Measurements from ENCODE around the gene PDYN.

DNA sequence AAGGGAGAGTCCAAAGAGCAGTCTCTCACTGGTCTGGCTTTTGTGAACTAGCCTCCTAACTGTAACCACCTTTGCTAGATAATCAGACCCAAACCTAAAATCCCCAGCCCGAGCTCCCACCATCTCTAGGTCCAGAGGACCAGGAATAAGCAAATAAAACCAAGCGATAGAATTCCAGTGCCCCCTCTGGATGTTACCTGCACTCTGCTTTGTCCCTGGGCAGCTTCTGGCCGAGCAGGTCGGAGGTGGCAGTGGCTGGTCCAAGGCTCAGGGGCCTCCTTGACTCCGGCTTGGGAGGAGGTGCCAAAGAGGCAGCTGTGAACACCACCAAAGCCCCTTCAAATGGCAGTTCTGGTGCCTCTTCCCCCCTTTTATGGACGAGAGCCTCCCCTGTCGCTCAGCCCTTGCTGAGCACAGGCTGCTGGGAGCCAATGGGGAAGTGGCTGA is at the start of gene PDYN:
Gene PDYN, minus strand, starts transcription at position 345 of the 447 bp plus-strand sequence.
- PRO-cap = no peak
- RAMPAGE, long total RNA, 2 experiments = no peak in any of the 2 experiments

DNA sequence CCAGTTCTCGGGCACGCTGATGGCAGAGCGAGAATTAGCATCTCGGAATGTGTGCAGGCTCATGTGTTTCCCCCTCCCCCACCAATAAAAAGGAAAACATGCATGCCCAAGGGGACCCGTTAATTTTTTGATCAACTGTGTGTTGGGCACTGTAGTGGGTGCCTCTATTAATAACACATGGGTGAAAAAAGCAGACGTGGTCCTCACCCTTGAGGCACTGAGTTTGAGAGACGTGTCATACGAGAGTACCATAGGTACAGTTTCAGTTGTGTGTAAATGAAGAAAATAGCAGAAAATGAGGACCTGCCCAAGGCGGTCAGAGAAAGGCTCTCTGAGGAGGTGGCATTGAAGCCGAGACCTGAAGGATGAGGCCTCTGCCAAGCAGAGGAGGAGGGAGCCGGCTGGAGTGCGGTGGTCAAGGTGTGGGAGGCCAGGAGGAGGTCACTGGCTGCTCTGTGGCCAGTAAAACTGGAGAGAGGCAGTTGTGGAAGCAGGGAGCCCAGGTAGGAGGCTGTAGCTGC is 27.9 kb downstream of the STK35 start:
- PRO-cap = no peak
- RAMPAGE, long total RNA, 2 experiments = no peak in any of the 2 experiments

GRCh38 chr20:2132343-2133068 is 30.9 kb downstream of the STK35 start:
- PRO-cap = no peak
- RAMPAGE, long total RNA, 2 experiments = no peak in any of the 2 experiments

GRCh38 chr20:2144842-2145392 is 43.3 kb downstream of the STK35 start:
- PRO-cap = no peak
- RAMPAGE, long total RNA, 2 experiments = no peak in any of the 2 experiments

DNA sequence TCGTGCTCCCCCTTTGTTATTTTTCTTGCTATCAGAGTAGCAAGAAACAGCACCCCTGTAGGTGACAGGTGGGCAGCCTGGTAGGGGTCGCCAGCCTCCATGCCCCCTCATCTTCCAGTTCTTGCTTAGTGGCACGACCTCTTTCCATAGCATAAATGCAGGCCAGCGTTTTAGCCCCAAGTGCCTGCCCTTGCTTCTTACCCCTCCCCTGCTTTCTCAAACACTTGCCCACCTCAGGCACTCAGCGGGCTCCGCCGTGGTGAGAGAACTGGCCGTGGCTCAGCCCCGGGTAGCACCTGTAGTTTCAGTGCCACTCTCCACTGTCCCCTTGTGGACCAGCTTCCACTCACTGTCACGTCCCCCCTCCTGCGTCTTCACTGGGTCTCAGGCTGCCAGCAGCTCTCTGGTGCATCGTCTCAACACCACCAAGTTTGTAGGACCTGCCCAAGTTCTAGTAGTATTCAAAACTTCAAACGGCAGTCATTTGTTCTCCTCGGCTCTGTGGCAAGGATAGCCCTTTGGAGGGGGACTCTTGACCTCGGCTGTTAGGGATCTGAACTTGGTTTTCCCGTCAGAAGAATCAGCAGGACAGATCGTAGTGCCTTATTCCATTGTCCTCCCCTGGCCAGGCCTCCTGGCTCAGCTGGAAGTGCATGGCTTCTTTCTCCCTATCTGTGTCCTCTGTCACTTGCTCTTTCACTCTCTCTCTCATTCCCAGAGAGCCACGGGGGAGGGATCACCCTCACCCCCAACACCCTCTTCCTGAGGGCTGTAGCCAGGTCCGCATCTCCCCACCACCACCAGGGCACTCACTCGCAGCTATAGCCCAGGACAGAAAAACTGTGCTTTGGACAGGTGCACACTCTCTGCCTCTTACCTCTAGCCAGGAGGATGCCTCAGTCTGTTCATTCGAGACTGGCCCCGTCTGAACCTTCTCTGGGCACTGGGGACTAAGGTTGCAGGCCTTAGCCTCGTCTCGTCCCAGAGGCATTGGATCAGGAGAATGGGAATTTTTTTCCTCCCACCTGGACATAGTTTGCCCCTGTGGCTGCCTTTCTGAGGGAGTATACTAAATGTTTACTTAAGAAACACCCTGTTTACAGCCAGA is 44.7 kb downstream of the STK35 start:
- PRO-cap = no peak
- RAMPAGE, long total RNA, 2 experiments = no peak in any of the 2 experiments

GRCh38 chr20:2147649-2148394 is 46.2 kb downstream of the STK35 start:
- PRO-cap = no peak
- RAMPAGE, long total RNA, 2 experiments = no peak in any of the 2 experiments

DNA sequence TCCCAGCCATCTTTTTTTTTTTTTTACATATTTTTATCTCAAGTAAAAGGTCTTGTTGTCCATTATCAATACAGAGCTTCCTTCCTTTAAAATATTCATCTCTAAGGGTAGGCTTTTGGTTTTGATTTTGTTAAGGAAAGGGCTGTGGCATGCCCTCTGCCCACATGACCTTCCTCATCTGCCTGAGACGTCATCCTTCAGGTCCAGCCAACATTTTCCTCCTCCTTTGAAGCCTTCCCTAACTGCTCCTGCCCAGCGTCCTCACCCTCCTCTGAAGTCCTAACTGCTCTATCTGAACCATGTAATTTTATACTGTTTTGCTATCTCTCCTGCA is 73.9 kb upstream of the TGM3 start:
- PRO-cap = no peak
- RAMPAGE, long total RNA, 2 experiments = no peak in any of the 2 experiments

GRCh38 chr20:2460751-2461251 is 9.8 kb downstream of the SNRPB start:
- PRO-cap = no peak
- RAMPAGE, long total RNA, 2 experiments = no peak in any of the 2 experiments

DNA sequence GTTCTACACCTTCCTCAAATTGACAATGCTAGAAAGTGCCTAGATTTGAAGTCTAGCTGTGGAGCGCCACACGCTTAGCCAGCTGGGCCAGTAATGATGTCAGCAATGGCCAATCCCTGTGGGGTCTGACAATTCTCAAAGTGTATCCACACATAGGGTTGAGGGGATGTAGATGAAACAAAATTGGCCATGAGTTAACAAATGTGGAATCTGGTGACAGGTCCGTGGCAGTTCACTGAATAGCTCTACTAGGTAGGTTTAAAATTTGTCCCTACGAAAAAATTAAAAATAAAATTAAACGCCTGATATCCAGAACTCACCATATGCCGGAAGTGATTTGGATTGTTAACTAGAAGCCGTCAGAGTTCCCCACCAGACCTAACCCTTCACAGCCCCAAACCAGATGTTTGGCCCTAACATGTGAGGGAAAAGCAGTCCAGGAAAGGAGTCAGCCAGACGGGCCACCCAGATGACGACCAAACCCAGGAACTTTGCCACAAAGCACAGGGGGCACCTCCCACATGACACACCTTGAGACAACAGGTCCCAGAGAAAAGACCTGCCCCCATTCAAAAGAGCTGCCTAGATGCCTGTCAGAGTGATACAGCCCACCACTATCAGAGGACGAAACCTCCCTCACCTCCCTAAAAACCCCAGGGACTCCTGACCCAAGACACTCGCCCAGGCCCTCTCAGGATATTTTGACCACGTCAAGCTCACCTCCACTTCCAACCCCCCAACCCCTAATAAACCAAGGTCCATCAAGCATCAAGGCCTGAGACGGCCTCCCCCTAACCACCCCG is 963 bp downstream of the ZNF343 start:
- PRO-cap = no peak
- RAMPAGE, long total RNA, 2 experiments = no peak in any of the 2 experiments

DNA sequence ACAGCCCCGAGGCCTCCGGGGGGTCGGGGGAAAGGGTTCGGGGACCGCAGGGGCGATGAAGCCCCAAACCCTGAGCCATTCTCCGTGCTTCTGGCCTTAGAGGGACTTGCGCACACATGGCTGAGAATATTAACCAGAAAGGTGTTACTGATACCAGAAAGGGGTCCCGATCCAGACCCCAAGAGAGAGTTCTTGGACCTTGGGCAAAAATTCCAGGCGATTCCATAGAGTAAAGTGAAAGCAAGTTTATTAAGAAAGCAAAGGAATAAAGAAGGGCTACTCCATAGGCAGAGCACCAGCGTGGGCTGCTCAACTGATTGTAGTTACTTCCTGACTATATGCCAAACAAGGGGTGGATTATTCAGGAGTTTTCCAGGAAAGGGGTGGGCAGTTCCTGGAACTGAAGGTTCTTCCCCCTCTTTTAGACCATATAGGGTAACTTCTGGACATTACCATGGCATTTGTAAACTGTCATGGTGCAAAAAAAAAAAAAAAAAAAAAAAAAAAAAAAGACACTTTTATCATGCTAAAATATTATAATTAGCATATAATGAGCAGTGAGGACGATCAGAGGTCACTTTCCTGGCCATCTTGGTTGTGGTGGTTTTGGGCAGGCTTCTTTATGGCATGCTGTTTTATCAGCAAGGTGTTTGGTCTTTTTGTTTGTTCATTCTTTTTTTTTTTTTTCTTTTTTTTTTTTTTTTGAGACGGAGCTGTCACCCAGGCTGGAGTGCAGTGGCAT is 10.8 kb upstream of the TMC2 start:
- PRO-cap = unidirectional peak, minus-strand start at position 311 of the sequence
- RAMPAGE, long total RNA, 2 experiments = no peak in any of the 2 experiments

GRCh38 chr20:2751435-2751869 is 49.0 kb downstream of the CPXM1 start:
- PRO-cap = no peak
- RAMPAGE, long total RNA, 2 experiments = no peak in any of the 2 experiments

- PRO-cap = no peak
- RAMPAGE, long total RNA, 2 experiments = no peak in any of the 2 experiments
Observed at GRCh38 chr20:2798901-2799269, 1.5 kb downstream of the CPXM1 start.

GRCh38 chr20:2872145-2873233 is 792 bp upstream of the PTPRA start:
- PRO-cap = no peak
- RAMPAGE, long total RNA, 2 experiments = no peak in any of the 2 experiments

GRCh38 chr20:2946814-2947157 is 73.5 kb downstream of the PTPRA start:
- PRO-cap = no peak
- RAMPAGE, long total RNA, 2 experiments = no peak in any of the 2 experiments

- PRO-cap = no peak
- RAMPAGE, long total RNA, 2 experiments = no peak in any of the 2 experiments
Observed at GRCh38 chr20:3004886-3005414, 38.5 kb upstream of the GNRH2 start.

DNA sequence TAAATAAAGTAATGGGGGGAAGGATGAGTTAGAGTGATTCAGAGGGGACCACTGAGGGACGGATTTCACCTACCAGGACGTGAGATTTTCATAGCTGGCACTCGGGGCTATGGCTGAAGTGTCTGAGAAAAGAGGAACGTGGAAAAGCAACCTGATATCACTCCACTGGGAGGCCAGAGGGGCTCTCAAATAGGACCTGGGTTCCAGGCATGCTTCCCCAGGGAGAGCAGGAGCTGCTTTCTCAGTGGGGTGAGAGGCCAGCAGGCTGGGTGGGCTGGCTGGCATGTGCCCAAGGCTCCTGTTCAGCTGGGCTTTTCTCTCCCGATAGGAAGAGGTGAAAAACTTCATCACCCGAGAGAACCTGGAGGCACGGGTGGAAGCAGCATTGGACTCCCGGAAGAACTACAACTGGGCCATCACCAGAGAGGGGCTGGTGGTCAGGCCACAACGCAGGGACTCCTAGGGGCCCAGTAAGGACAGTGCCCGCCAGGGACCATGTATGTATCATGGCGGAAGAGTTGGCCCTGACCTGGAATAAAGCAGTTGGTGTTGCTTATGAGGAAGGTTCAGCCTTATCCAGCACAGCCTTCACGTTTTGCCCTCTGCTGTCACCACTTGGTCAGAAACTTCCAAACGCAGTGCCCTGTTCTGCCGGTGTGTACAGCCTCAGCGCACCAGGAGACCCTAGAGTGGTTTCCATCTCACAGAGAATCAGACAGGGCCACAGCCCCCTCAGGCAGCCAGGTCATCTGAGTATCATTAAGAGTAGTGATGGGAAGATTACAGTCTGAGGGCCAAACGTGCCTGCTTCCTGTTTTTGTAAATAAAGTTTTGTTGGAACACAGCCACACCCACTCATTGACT is 1.8 kb downstream of the MRPS26 start:
- PRO-cap = no peak
- RAMPAGE, long total RNA, 2 experiments = no peak in any of the 2 experiments

DNA sequence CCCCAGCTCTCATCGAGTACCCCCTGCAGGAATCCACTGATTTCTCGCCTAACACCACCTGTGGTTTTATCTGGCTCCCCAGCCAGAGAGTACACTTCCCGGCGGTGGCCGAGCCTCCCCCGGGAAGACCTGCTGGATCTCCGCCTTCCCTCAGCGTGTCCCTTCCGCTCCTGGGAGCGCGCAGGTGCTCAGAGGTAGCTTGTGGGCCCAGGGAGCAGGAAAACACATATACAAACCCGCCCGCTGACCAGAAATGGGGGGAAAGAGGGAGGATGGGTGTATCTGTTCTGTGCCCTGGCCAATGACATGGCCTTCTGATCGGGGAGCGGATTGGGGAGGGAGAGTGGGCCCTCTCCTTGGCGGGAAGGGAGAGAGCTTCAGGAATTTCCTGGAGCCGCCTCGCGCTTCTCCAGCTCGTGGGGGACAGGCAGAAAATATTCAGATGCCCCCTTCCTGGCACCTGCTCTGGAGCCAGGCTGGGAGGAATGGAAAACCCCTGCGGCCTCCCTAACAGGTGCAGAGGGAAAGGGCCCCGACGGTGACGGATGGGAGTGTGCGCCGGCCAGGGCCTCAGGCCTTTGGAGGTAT is 692 bp downstream of the DDRGK1 start:
- PRO-cap = no peak
- RAMPAGE, long total RNA, 2 experiments = no peak in any of the 2 experiments

- PRO-cap = no peak
- RAMPAGE, long total RNA, 2 experiments = no peak in any of the 2 experiments
Observed at GRCh38 chr20:3212514-3212966, 3.2 kb downstream of the ITPA start.

DNA sequence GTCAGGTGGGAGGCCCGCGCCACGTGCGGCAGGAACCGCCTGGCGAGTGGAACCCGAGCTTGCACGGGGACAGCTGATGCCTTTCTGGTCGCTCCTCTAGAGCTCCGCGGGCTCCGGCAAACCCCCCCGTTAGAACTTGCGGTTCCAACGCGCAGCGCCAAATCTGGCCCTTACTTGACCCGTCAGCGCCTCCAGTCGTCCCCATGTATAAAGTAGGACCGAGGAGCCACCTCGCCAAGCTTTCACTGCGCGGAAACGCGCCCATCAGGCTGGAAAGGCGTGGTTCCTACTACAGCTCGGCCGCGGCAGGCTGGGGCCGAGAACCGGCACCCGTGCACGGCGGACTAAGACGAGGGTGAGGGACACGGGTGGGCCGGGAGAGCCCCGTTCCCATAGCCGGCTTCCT is 9.7 kb upstream of the SLC4A11 start:
- PRO-cap = no peak
- RAMPAGE, long total RNA, 2 experiments = no peak in any of the 2 experiments

- PRO-cap = no peak
- RAMPAGE, long total RNA, 2 experiments = no peak in any of the 2 experiments
Observed at GRCh38 chr20:3362106-3362837, 45.2 kb downstream of the DNAAF9 start.

Data from breast epithelium (tissue), 2 donors.